Parotid gland (tissue), 1 donor: ENCODE results near the gene VSTM2B.

DNA sequence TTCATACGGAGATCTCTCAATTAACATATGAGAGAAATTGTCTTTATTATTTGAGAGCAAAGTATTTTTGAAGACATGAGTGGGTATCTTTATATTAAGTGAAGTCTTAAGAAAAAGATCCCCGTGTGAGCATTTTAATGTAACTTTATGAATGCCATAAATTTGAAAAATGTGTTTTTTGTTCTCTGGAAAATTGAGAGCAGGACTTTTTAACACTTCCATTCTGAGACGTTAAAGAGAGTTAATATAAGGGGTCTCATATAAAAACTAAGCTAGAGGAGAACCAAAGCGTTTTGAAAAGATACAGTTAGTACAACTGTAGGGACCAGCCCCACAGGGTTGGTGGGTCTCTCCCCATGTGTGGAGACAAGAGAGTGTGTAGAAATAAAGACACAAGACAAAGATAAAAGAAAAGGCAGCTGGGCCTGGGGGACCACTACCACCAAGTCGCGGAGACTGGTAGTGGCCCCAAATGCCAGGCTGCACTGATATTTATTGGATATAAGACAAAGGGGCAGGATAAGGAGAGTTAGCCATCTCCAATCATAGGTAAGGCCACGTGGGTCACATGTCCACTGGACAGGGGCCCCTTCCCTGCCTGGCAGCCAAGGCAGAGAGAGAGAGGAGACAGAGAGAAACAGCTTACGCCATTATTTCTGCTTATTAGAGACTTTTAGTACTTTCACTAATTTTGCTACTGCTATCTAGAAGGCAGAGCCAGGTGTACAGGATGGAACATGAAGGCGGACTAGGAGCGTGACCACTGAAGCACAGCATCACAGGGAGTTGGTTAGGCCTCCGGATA is 1411.2 kb downstream of the UQCRFS1 start:
- PRO-cap = no peak

- PRO-cap = no peak
Observed at GRCh38 chr19:27955433-27955939, 1257.5 kb downstream of the UQCRFS1 start.

DNA sequence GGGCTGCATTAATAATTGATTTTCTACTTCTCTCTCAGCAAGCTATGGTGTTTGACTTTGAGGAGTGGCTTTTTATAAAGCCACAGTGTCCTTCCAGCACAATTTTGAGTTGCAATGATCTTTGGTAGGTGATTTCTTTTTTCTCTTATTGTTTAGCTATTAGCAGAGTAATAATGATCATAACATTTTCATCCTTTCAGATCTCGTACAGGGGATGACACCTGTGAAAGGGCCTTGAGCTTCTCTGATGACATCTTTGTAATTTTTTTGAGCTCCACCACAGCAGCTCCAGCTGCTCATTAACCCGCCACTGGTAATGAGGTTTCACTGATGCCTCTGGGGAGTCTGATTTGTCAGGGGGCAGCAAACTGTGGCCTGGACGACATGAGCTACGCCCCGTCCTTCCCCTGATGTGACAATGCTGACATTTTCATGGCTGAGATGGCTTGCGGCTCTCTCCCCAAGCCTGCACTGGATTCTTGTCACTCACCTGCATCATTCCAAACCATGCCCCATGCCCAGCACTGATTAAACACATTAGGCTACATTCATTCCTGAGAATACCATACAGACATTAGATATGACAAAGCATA is 670.1 kb downstream of the UQCRFS1 start:
- PRO-cap = no peak

DNA sequence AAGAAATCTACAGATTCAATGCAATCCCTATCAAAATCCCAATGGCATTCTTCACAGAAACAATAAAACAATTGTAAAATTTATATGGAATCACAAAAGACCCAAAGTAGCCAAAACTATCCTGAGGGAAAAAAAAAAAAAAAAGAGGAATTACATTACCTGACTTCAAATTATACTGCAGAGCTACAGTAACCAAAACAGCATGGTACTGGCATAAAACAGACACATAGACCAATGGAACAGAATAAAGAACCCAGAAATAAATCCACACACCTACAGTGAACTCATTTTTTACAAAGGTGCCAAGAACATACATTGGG is 34.4 kb downstream of the UQCRFS1 start:
- PRO-cap = no peak

GRCh38 chr19:29405656-29406106 is 120.1 kb upstream of the VSTM2B start:
- PRO-cap = no peak

- PRO-cap = no peak
Observed at GRCh38 chr19:29525884-29526348, at the start of gene VSTM2B. Gene VSTM2B (plus strand): TSS chr19:29525994.

GRCh38 chr19:29609816-29610479 is 3.9 kb downstream of the POP4 start:
- PRO-cap = no peak

DNA sequence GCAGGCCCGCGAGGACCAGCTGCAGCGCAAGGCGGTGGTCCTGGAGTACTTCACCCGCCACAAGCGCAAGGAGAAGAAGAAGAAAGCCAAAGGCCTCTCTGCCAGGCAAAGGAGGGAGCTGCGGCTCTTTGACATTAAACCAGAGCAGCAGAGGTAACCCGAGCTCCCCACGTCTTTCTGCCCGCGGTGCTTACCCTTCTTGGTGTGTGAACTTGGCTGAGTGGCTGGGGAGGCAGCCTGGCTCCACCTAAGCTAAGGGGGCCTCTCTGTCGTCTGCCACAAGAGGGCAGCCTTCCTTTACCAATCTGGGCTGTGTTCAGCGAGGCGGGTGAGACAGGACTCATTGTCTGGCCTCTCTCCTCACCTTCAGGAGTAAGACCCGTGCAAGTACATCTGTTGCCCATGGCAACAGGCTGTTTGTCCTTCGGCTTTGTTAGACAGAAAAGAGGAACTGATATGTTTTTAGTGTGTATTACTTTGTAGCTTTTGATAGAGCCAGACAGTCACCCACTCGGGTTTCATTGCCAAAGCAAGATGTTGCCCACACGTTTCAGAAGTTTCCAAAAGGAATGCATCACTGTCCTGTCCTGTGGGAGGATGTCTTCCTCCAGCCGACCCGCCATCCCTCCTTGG is 4.5 kb downstream of the POP4 start:
- PRO-cap = no peak

- PRO-cap = no peak
Observed at GRCh38 chr19:29708145-29709204, 6.6 kb downstream of the C19orf12 start.

GRCh38 chr19:29709205-29709483 is 5.9 kb downstream of the C19orf12 start:
- PRO-cap = no peak

DNA sequence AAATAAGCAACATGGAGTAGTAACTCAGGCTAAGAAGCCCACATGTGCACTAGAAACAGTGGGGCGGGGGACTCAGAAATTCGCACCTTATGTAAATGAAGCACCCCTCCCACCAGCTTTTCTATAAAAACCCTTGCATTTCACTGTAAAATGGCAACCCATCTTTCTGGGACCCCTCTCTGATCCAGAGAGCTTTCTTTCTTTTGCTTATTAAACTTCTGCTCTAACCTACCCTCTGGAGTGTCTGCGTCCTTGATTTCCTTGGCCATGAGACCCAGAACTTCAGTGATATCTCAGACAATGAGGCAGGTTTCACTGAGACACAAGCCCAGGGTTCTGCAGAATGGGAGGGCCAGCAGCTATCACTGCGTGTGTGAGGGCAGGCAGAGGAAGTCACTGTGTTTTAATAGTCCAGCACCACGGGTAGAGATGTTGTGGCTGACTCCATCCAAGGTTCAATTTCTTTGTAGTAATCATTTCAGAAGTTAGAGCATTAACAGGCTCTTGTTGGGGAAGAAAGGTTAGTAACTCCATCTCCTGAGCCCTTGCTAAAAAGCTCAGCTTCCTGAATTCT is 2.4 kb downstream of the C19orf12 start:
- PRO-cap = no peak

DNA sequence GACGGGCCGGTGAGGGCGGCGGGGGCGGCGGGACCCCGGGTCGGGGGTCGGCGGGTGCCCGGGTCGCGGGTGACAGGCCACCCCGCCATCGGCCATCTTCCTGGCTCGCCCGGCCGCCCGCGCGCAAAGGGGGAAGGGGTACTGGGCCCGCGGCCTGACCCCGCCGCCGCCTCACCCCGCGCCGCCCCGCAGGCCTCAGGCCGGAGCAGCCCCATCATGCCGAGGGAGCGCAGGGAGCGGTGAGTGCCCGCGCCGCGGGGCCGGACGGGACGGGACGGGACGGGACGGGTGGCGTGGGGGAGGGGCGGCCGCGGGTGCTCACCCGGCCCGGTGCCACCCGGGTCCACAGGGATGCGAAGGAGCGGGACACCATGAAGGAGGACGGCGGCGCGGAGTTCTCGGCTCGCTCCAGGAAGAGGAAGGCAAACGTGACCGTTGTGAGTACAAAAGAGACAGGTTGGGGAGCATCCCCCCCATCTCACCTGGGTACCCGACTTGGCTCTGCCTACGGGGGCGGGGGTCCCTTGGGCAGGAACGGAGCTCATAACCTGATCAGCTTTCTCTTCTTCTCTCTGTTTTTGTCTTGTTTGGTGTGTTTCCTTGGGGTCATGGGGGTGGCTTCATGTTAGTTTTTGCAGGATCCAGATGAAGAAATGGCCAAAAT is 681 bp downstream of the CCNE1 start:
- PRO-cap = no peak

GRCh38 chr19:29841707-29842071 is 29.9 kb downstream of the CCNE1 start:
- PRO-cap = no peak

DNA sequence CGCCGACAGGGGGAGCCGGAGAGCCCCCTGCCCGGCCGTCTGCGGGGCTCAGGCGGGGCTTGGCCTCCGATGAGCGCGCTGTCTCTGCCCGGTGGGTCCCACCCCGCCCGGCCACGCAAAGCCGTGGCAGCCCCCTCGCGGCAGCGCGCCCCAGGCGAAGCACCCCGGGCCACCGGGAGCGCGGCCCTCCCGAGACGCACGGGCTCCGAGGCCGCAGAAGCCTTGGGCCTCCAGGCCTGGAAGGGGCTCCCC is 149.7 kb upstream of the ZNF536 start:
- PRO-cap = no peak

DNA sequence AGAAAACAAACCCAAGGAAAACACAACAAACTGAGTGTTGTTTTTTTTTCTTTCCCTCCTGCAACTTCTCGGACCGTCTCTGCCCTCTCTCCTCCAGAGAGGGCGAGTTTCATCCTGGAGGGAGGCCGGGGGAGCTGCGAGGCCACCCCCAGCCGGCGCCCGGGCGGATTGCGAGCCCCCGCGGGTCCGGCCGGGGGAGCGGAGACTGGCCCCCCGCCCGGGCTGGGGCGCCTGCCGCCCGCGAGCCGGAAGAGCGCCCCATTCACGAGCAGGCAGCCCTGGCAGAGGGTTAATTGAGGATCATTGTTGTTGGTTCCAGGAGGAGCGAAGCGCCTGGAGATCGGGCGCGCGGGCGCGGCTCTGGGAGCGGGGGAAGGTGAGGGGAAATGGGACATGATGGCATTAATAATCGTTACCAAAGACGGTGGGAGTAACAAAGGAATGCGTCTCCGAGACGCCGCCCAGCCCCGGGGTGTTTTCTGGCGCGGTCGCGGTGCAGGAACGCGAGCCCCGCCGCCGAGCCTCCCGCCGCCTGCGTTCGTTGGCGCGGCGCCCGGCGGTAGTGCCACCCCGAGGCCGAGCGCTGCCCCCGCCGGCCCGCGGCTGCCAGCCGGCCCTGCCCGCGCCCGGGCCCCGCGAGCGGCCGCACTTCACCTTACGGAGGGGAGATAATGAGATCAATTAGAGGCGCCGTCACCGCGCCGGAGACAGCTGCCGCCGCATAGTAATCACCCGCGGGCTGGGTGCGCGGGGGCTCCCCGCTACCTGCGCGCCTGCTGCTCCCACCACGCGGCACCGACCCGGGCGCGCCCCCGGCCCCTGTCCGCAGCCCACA is 2.7 kb downstream of the ZNF536 start:
- PRO-cap = no peak

GRCh38 chr19:30696395-30696929 is 324.3 kb downstream of the ZNF536 start:
- PRO-cap = no peak

DNA sequence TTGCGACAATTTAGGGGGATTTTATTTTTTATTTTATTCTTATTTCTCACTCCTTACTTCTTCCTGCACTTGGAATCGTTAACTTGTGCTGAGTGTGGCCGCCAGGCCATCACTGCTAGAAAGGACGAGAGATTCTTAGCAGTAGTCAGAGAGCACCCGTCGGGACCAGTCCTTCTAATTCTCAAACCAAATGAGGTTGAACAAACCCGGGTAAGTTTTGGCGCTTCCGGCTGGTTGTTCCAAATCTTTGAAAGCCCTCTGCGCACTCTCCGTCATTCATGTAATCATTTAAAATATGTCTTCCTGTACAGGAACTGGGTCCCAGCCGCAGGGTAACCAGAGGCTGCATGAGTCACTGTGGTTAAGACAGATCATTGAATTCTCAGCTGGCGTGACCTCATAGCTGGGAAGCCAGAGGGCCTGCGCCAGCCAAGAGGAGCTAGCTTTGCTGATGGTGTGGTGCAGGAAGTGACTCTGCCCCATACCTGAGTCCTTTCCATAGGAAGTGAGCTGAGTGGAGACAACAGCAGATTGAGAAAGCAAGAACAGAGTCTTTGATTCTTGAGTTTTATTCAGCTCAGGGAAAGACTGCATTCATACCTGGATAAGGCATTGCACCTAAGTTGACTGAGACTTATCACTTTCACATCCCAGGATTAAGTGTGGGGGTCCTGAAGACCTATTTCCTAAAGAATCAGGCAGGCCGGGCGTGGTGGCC is 135.2 kb downstream of the TSHZ3 start:
- PRO-cap = no peak

DNA sequence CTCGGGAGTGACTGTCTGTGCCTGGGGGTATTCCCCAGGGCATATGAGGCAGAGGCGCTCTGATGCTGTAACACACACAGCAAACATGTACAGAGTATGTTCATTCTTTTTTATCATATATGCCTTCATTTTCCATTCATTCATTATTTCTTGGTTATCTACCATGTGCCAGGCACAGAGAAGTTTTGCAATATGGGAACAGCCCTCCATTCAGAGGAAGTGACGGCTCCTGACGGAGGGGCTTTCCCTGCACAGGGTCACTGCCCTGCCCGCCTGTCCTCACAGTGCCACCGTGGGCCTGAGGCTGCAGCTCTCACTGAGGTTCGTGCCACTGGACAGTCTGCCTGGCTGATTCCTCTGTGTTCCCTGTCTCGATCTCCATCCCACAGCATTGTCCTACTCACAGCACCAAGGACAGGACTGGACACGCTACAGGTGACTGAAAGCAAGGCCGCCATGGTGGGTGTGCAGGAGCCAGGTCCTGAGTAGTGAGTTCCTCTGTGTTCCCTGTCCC is 92.7 kb downstream of the TSHZ3 start:
- PRO-cap = no peak

DNA sequence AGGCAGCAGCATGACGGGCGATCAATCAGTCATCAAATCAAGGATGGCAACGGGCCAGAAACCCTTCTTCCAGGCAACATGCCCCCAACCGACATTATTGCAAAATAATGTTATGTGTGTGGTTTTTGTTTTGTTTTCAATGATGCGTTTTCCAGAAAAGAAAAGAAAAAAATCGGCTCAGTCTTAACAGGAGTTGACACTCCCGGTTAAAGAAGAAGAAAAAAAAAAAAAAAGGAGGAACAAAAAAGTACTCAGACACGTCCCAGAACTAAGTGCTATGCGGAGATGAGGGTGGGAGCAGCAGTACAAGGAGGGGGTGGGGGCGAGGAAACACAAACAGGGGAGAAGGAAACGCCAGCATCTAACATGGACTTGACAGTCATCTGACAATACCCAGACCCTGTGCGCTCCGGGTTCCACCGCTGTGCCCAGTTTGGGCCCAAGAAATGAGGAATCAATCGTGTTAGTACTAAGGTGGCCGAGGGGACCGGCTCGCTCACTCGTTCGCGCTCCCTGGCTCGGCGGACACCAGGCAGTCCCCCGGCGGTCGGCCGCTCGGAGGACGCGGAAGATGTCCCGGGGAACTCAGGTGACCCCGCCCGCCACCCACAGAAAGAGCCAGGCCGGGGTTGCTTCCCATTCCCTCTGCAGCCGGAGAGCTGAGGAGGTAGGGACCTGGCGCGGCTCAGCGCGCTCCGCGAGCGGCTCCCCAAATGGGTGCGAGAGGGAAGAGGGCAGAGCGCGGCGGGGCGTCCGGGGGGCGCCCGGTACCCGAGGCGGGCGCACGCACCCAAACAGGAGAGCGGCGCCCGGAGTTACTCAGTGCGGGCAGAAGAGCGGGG is 764 bp downstream of the TSHZ3 start:
- PRO-cap = no peak

GRCh38 chr19:31378272-31378687 is 29.0 kb upstream of the TSHZ3 start:
- PRO-cap = no peak